Paraaortic lymph node (tissue), 1 donor: ENCODE measurements around the genes NEUROD6, FKBP9 and NT5C3A.

DNA sequence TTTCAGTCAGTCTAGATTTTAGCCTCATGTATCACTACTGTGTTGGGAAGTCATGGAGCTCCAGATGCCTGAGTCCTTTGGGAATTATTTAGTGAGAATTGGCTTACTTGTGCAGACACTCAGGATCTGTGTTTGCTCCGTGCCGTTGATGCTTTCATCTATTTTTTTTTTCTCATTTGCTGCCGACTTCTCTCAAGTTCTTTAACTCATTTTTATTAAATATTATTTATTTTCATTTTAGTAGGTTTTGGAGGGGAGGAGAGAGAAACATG lies 36.8 kb downstream of the ZNRF2 start:
- PRO-cap = no peak

GRCh38 chr7:30362196-30362746 lies 77.9 kb downstream of the ZNRF2 start:
- PRO-cap = no peak

DNA sequence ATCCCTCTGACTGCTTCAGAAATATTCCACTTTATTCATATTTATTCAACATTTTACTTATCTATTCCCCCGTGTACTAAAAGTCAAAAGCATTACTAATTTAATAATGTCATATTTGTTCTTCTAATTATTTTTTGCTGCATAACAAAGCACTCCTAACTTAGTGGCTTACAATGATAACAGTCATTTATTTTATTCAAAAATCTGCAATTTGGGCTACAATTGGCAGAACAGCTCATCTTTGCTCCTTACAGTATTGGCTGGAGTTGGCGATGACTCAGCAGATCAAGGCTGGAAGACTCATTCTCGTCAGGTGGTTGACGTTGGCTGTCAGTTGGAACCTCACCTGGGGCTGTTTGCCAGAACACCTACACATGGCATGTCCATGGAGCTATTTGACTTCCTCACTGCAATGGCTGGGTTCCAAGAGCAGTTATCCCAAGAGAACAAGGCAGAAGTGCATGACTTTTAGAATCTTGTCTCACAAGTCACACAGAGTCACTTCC lies 75.2 kb downstream of the NOD1 start:
- PRO-cap = no peak

DNA sequence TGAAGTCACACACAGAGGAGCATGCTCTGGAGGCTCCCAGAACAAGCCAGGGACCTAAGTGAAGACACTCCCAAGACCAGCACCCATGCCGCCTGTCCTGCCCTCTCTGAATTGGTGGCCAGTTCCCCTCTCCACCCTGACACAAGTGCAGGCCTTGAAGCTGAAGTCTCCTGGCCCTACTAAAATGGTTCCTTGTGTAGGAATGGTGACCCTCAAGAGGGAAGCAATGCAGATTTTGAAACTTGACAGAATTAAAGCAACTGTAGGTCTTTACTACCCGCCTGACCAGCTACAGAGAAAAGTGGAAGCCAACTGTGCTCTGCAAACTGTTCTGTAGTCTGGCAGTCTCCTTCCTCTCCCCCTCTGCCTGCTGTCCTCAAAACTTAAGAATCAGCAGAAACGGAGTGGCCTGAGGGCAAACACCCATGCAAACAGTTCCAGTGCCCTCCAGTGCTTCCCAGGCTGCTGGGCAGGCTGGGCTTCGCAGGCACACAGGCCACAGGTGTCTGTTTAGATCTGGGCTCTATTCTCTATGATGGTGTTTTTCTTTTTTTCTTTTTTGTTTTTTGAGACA lies 51.0 kb downstream of the NOD1 start:
- PRO-cap = no peak

GRCh38 chr7:30430298-30430776 lies 48.2 kb downstream of the NOD1 start:
- PRO-cap = no peak

GRCh38 chr7:30750675-30751458 lies 1.1 kb upstream of the INMT start:
- PRO-cap = no peak

DNA sequence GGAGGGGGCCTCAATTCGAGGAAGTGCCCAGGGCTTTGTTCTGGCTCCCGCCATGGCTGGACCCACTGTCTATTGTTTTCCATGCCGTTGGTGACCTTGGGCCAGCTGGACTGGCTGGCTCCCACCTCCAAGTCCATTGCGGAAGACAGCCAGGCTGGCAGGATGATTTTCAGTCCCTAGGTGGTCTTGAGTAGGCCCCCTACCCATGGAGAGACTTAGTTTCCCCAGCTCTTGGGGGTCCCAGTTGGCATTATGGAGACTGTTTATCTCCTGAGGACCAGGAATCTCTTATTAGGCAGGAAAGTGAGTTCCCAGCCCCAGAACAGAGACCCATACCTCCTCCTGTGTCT lies 13.1 kb upstream of the AQP1 start:
- PRO-cap = no peak

GRCh38 chr7:30900775-30901548 lies 10.7 kb upstream of the AQP1 start:
- PRO-cap = no peak

- PRO-cap = no peak
Measured at GRCh38 chr7:30938704-30939271, 25.0 kb upstream of the GHRHR start.

DNA sequence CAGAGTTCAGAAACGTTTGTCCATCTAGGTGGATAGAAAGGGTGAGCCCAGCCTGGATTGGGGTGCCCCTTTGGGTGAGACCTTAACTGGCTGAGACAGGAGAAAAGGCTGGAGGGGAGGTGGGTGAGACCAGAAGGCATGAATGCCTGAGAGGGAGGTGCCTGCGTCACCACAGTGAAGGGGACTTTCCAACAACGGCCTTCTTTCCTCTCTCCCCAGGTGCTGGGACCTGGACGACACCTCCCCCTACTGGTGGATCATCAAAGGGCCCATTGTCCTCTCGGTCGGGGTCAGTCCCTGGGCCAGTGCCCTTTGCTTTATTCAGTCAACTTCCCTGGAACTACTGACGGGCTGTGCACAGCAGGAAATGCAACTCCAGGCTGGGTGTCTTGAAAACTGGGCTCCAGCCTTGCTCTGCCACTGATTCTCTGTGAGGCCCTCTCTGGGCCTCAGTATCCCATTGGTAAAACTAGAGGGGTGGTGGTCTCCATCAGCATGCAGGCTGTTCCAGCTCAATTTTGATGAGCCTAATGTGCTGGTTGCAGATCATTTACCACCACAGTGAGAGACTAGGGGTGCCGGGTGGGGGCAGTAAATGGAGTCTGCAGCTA lies 11.1 kb downstream of the GHRHR start:
- PRO-cap = no peak

GRCh38 chr7:31340513-31340896 lies at the start of gene NEUROD6:
TSS of gene NEUROD6 (minus strand) at chr7:31340726.
- PRO-cap = no peak

DNA sequence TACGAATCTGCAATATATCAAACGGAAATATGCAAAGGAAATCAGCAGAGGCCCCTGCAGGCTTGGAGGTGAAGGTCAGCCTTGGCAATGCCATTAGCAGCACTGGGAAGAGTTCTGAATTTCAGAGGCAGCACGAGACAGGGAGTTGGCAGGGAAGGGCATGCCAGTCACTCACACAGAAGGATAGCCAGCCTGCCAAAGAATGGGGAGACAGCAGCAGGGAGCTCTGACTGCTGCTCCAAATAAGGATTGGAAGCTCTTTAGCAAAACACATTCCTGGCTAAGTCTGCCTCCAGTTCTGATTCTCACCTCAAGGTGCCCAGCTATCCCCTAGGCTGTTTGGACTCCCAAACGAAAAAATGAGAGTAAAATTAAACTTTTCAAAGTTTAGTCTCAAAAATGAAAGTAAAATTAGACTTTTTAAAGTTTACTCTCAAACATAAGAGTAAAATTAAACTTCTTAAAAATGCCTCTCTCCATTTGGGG lies 188.0 kb downstream of the PDE1C start:
- PRO-cap = no peak

DNA sequence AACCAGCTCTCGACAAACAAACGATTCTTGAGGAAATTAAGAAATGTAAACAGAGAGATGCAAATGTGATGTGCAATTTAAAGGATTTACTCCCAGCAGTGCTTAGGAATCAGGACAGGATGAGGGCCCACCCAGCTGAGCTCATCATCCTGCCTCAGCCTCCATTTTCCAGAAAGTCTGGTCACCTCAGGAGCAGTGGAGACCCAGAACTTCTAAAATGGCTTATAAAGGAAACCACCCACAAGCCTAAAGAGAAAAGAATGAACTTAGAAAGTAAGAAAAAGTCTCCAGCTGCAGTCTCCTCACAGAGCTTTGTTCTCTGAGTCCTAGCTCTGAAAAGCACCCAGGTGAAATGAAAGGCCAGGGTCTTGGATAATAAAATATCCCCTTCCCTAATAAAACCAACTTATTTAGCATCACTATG lies 83.0 kb downstream of the PDE1C start:
- PRO-cap = no peak

DNA sequence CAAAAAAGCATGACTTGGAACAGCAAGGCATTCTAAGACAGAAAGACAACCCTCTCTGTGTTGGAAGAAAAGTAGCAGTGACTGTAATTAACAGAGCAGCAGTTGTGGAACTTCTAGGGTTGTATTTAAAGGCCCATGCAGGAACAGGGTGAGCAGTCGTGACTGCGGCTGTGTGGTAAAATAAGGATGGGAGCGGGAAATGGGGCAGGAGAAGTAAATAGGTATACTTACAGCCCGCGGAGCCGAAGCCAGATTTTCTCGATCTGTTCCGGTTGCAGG lies 206 bp downstream of the PDE1C start:
- PRO-cap = no peak

DNA sequence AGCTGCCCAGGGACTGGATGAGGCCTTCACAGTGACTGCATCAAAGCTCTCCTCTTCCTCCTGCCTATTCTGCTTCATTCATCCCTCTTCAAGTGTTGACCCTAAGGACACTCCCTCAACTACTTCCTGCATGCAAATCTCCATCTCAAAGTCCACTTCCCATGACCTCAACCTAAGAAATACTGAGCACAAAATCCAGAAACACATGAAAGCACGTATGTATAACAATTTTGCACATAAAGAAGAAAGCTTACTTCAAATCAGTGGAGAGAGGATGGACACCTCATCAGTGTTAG lies 182.4 kb downstream of the AVL9 start:
- PRO-cap = no peak

DNA sequence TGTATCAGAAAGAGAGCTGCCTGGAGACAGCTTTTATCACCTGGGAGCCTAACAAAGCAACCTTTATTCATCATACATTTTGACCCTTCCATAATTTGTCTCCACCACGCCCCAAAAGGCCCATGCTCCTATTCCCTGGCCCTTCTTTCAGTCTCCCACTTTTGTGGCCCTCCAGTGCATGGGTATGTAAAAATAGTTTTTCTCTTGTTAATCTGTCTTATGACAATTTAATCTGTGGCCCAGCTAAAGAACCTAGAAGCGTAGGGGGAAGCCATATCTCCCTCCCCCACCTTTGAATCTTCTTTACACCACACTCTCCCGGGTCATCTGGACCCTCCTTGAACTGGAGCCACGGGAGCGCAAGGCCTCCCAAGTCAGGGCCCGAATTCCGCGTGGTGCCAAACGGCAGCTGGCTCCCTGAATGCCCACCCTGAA lies 15.4 kb upstream of the FKBP9 start:
- PRO-cap = no peak

DNA sequence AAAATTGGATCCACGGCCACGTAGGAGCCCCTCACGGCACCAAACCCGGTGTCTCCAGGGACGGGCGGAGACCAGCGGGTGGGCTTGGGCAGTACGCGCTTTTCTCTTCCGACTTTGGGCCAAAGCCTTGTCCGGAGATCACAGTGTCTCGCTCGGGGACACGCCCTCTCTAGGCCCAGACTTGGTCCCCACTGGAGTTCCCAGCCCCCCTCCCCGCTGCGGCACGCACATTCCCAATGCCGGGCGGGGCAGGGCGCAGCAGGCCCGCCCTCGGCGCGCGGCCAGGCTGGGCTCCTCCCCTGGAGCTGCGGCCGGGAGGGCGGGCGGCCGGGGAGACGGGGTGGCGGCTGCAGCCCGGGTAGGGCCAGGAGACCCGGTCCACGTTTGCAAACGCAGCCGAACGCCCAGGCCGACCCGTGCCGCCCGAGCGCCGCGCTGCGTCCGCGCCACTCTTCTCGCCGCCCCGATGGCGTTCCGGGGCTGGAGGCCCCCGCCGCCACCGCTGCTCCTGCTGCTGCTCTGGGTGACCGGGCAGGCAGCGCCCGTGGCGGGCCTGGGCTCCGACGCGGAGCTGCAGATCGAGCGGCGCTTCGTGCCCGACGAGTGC lies at the start of gene FKBP9:
FKBP9 (plus strand) TSS at position 333 of the 607 bp plus-strand sequence.
- PRO-cap = bidirectional peak, plus-strand start at position 311 of the sequence, minus-strand start at position 116 of the sequence

DNA sequence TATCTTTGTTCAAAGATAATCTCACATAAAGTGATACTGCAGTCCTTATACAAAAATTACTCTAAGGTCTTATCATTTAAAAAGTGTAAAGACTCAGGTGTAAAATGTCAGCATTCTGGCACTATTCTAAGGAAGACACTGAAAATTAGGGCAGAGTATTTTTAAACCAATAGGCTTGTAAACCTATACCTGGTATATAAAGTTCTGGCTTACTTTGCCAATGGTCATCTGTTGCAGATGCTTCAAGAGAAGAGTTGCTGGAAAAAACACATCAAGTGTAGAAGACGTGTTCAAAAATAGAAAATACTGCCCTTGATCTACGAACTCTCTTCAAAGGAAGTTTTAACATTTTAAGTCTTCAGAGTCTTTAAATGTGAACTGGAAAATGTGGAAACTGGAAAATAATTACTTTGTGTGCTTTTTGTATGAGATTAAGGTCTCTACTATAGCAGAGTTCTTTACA lies 23.9 kb downstream of the NT5C3A start:
- PRO-cap = no peak

DNA sequence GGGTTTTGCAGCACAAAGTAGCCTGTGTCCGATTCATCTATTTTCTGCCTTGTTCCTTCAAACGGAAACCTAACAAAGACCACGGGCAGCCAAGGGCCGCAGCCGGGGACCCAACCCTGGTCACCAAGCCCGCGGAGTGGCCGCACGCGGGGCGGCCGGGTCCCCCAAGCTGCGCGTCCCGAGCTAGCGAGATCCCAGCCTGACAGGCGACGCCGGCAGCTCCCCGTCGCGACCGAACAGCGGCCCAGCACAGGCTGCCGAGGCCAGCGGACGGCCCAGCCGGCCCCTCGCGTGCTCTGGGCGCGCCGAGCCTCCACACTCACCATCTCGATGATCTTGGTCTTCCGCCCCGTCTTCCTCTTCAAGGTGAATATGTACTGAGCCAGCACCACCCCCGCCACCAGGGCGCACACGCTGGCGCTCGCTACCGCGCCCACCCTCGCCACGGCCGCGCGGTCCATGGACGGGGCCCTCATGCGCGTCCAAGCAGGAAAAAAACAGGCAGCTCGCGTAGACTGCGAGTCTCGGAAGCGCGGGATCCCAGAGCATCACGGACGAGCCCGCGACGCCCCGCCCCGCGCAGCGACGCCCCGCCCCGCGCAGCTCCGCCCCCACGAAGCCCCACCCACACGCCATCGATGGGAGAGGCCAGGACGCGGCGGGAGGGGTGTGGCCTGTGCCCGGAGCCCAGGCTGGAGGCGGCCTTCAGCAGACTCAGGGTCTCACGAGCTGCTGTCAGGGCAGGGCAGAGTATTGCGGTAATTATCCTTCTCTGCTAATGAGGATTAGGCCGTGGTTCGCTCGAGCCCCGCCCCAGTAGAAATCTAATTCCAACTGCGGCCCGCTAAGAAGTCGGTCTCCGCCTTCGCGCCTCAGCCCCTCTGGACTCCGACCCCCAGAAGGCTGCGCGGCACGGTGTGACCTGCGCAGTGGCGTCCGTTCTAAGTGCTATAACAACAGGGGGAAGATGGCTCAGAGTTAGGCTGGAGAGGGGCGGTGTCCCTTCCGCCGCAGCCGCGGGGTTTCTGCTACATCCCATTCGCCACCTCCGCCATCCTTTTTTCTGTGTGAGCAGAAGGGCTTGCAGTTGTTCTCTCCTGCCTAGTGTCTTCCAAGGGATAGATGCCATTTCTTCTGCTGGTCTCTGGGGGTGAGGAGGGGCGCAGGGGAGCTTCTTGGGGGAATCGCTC lies at the start of gene NT5C3A:
NT5C3A (minus strand) TSS at position 532 of the 1,190 bp plus-strand sequence.
- PRO-cap = unidirectional peak, minus-strand start at position 298 of the sequence; bidirectional peak, plus-strand start at position 690 of the sequence, minus-strand start at position 499 of the sequence; bidirectional peak, plus-strand start at position 929 of the sequence, minus-strand start at position 883 of the sequence; bidirectional peak, plus-strand start at position 981 of the sequence, minus-strand start at position 952 of the sequence

- PRO-cap = no peak
Measured at GRCh38 chr7:35036149-35036601, 1.1 kb downstream of the DPY19L1 start.